LHCN-M2 (cell line): Measurements from ENCODE around the genes INTS3, DENND4B, JTB, RPS27 and ATP8B2.

DNA sequence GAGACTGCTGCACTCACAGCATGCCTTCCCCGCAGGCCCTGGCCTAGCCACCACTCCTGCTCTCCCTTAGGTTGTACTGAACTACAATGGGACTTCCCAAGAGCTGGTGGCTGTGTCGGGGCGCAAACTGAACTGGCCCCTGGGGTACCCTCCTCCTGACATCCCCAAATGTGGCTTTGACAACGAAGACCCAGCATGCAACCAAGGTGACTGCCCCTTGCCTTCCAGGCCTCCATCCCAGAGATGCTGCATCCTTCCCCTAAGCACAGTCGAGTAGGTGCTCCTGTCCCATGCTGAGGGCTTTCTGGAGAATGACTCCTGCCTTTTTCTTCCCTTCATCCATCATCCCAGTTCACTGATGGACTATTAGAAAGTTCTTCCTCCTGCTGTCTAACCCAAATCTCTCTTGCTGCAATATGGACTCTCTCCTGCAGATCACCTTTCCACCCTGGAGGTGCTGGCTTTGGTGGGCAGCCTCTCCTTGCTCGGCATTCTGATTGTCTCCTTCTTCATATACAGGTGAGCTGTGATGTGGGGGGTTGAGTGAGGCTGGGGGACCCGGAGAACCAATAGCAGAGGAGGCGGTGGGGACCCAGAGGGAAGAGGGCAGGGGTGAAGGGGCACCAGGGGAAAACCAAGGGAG, 4.9 kb downstream of the NPR1 start:
- RAMPAGE, long total RNA: no peak

GRCh38 chr1:153687607-153688003, 9.1 kb downstream of the NPR1 start:
- RAMPAGE, long total RNA: no peak

DNA sequence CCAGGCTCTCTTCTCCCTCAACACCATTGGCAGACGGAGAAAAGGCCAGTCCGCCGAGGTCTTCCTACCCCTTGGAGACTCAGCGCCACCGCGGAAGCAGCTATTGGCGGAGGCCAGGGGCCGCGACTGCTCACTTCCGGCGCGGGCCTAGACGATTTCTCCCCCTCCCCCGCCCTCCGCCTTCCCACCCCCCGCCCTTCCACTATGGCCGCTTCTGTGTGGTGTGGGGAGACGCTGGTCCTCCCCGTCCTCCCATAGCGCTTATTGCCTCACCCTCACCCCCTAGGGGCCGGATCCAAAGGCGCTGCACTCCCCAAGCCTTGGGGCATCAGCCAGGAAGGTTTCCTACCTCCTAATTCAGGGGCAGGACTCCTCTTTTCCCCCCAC, at the start of gene INTS3:
Gene INTS3, plus strand, starts transcription at position 179 of the 387 bp plus-strand sequence.
- RAMPAGE, long total RNA: no peak

DNA sequence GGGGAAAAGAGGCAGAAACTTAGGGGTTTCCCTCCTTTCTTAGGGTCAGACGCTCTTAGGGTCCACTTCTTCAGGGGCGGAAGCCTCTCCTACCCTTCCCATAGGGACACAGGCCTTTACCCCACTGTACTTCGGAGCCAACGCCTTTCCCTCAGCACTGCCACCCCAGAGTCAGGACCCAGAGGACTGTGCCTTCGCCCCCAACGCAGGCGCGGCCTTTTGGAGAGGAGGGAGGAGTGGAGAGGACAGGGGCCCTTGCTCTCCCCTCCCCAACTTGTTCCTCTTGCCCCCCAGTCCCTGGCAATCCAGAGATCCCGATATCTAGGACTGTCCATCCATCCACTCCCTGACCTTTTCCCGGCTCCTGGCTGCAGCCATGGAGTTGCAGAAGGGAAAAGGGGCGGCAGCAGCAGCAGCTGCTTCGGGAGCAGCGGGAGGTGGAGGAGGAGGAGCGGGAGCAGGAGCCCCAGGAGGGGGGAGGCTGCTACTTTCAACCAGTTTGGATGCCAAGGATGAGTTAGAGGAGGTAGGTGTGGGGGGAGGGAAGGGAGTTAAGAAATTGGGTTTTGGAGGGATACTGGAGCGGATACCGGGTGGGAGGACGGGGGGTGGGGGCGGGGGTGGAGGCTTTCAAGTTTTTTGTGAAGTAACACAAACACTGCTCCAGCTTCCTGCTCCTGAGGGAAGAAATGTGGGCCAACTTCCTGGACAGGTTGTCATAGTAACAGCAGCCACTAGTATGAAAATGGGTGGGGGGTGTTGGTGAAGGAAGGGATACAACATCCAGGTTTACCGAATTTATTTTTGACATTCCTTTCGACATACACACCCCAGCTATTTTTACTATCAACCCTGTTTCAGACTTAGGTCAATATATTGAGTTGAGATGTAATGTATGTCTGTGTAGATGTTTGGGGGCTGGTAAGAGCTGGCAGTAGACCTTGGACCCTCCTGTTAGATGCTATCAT, 693 bp downstream of the INTS3 start:
- RAMPAGE, long total RNA: no peak

DNA sequence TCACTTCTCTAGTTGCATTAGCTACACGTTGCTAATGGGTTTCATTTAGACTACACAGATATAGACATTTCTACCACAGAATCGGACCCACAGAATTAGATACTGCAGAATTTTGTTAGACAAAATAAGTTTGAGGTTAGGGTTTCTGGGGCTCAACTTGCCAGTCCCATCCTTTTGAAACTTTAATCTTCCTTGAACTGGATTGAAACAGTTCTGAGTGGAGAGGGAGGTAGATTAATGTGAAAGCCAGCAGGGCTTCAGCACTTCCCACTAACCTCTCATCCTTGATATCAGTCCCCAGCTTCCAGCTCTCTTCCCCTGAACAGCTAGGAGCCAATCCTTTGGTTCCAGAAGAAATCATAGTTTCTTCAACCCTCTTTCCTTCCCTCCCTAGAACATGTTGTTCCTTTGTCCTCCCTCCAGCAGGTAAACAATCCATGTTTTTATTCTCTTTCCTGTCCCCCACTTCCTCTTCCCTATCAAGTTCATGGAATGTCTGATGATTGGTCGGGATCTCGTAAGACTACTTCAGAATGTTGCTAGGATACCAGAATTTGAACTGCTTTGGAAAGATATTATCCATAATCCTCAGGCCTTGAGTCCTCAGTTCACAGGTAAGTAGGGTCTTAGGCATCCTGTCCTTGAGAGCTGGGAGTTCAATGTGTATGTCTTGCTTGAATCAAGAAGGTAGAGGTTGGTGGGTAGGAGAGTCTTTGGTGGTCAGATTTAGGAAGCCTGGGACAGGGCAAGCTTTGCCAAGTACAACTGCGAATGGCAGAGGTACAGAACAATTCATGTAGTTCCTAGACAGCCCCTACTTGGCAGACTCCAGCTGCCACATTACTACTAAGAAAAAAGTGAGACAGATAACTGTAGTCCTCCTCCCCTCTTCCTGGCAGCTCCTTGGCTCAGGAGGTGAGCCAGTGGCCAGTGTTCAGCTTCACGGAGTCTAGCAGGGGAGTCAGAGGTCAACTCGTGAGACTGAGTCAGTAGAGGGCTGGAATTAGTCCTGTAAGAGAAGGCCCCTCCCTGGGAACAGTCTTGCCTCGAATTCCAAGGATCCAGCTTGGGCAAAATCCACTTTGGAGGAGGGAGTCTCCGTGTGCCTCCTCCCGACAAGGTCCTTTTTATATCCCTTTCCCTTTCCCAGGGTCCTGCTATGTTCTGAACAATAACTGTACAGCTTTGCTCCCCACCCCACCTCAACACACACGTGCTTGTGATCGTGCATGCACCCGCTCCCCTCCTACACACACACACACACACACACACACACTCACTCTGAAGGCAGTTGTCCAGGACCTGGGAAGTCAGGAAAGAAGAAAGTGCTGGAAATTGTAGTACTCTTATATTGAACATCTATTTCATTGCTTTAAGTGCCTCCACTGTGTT, 22.9 kb upstream of the SLC27A3 start:
- RAMPAGE, long total RNA: no peak

DNA sequence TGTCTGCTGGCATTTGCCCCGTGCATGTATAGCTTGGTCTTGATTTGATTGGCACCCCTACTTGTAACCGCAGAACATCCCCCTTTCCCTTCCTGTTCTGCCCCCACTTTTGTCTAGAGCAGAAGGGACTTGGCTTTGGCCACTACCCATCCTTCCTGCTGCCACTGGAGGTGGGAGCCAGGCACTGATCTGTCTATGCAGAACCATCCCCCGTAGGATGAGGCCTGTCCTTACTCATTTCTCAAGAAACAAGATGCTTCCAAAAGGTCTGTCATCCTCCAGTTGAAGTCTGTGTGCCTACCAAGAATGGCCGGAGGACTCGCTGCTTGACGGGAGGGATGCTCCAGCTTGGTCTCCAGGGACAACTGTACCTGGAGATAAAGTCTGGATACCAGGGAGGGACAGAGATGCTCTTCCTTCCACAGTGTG, 1.1 kb upstream of the SLC27A3 start:
- RAMPAGE, long total RNA: no peak

DNA sequence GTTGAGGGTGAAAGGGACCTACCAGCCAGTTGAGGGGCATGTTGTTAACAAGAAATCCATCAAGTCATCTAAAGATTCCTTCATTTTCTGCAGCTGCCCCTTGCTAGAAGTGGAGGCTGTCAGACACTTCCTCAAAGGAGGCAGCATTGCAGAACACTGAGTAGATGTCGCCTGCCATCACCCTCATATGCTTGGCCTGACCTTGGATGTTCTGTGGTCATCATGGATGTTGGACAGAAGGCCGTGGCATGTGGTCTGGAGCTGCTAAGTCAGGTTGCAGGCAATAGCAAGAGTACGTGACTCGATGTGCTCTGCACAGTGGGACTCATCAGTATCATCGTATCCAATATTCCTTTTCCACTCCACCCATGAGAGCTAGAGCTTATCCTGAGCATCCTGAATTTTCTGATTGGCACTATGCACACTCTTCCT, 70.6 kb downstream of the GATAD2B start:
- RAMPAGE, long total RNA: no peak

DNA sequence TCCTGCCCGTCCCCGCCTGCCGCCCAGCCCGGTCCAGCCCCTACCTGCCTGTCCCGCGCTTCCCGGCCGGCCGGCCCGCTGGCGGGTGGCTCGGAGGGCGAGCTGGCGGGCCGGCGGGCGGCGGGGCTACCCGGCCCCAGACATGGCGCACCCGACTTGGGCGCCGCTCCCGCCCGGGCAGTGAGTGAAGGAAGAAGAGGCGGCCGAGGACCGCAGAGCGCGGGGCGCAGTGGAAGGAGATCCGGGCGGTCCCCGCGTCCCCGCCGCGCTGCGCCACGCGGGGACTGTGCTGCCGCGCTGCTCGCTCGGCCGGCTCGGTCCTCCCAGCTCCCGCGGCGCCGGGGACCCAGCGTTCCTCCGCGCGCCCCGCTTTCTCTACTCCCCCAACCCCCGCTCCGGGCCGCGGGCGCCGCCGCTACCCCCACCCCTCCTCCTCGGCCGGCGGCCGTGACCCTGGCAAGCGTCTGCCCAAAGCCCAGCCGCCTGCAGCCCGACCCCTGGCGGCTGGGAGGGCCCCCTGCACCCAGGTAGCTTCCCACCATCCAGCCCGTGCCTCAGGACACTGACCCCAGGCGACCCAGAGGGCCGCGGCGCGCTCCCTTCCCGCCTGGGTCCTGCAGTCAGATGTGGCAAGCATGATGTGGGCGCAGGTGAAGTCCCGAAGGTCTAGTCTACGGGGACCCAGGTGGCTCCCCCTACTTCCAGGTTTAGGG, at the start of gene DENND4B:
Gene DENND4B, minus strand, starts transcription at position 466 of the 713 bp plus-strand sequence.
- RAMPAGE, long total RNA: no peak

GRCh38 chr1:153966835-153967117, 926 bp upstream of the CREB3L4 start:
- RAMPAGE, long total RNA: no peak

GRCh38 chr1:153977545-153978229, at the start of gene JTB:
Gene JTB, minus strand, starts transcription at chr1:153977674.
- RAMPAGE, long total RNA: start-site peak on the minus strand at chr1:153977603-153977631, 63 reads

GRCh38 chr1:153990416-153991407, at the start of gene RPS27:
Gene RPS27, plus strand, starts transcription at chr1:153990762.
- RAMPAGE, long total RNA: start-site peak on the plus strand at chr1:153990761-153990791, 628 reads

GRCh38 chr1:154190404-154191112, 1.3 kb downstream of the TPM3 start:
- RAMPAGE, long total RNA: no peak

GRCh38 chr1:154219060-154219469, 1.3 kb downstream of the C1orf43 start:
- RAMPAGE, long total RNA: no peak

DNA sequence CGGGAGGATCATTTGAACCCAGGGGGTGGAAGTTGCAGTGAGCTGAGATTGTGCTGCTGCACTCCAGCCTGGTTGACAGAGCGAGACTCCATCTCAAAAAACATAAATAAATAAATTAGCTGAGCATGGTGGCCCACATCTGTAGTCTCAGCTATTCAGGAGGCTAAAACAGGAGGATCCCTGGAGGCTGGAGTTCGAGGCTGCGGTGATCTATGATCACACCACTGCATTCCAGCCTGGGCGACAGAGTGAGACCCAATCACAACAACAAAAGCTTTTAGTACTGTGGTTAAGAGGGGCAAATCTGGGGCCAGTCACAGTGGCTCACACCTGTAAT, 5.5 kb downstream of the HAX1 start:
- RAMPAGE, long total RNA: no peak

DNA sequence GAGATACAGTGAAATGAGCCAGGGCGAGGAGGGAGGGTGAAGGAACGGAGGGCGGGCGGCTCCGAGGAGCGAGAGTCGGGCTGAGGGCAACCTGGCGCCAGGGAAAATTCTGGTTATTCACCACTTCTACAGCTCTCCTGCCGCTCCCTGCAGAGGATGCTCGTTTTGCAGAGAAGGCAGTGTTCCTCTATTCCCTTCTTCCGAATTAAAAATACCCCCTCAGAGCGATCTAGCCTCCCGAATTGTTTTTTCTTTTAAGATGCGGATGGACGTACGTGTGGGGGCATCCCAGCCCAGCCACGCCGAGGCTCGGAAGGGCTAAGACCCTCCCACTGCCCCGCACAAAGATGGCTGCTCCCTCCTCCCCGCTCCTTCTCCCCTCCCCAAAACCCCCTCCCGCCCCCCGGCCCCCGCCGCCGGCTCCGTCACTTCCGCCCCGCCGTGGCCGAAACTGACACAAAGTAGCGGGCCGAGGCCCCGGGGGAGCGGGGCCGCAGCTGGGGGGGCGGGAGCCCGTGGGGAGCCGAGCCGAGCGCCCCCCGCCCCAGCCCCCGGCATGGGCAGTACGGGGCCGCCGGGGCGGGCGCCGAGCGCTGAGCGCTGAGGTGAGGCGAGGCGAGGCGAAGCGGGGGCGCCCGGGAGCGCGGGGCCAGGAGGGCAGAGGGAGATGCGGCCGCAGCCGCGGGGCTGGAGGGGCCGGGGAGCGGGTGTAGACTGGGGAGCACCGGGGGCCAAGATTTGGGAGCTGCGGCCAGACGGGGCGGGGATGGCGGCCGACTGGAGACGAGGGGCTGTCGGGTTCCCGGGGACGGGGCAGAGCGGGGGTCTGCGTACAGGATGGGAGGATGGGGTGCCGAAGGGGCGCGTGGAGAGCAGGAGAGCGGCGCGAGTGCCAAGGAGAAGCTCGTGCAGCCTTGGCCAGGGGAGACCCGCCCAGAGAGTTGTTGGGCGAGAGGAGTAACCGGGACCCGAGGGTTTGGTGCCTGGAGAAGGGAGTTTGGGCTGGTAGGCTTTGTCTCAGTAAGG, at the start of gene ATP8B2:
Gene ATP8B2, plus strand, starts transcription at position 428 of the 1,026 bp plus-strand sequence.
- RAMPAGE, long total RNA: no peak

DNA sequence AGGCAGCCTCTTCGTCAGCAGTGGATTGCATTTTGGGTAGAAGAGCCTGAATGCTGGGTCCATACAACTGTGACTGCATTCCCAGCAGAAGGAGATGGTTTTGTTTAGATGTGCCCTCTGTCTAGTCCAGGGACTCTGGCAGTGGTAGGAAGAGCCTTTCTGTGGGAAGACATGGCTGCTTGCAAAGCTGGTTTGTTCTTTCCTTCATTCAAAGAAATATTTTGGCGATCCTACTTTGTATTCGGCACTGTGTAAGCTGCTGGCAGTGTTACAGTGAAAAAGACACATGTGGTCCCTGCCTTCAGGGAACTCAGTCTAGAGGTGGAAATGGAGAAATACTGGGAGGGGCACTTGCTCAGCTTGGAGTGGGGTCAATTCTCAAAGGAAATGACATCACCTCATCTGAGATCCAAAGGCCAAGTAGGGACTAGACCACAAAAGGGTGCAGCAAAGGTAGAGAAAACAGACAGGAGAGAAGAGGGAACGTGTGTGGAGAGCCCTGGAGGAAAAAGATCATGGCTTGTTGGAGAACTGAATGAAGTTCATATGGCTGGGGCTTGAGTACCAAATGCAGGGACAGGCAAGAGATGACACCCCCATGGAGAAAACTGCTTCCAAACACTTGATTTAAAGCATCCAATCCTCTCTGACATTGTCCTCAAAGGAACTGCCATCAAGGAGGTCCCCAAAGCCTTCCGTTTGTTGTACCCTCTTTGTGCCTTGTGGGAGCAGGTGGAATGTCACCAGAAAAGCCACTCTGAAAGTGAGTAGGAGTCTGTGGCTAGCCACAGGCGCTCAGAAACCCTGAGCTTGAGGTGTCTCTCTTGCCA, 48.4 kb upstream of the TDRD10 start:
- RAMPAGE, long total RNA: no peak

DNA sequence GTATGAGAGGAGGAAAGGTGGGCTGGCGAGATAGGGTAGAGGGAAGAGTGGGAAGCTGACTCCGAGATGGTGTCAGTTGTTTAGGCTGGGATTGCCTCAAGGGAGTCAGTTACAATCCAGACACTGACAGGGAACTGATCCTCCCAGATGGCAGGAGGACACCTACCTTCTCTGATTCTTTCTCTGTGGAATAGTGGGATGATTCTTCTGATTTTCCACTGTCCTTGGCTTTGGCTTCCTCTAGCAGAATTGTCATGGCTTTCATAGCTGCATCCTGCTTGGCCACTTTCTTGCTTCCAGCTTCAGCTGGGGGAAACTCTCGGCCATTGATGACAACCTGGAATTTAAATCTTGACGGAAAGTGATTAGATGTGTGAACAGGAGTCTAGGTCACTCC, 9.8 kb downstream of the ADAR start:
- RAMPAGE, long total RNA: no peak

DNA sequence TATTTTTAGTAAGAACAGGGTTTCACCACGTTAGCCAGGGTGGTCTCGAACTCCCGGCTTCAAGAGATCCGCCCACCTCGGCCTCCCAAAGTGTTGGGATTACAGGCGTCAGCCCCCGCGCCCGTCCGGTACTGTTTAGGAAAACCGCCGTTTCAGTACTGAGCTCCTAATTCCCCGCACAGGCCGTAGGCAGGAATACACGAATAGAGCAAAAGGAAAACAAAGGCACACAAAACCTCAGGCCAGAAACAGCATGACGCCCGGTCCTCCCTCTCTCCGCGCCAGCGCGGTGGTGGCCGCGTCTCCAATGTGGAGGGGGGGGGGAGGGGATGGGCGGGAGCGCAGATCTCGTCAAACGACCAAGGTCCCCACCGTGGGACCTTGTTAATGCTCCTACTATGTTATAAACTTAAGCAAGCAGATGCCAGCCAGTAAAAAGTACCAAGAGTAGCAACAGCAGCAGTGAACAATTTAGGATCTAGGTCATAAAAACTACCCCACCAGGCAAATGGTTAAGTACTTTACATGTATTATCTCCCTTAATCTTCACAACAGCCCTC, 609 bp upstream of the ADAR start:
- RAMPAGE, long total RNA: no peak

- RAMPAGE, long total RNA: no peak
Observed at GRCh38 chr1:154791908-154792315, 78.2 kb downstream of the KCNN3 start.

DNA sequence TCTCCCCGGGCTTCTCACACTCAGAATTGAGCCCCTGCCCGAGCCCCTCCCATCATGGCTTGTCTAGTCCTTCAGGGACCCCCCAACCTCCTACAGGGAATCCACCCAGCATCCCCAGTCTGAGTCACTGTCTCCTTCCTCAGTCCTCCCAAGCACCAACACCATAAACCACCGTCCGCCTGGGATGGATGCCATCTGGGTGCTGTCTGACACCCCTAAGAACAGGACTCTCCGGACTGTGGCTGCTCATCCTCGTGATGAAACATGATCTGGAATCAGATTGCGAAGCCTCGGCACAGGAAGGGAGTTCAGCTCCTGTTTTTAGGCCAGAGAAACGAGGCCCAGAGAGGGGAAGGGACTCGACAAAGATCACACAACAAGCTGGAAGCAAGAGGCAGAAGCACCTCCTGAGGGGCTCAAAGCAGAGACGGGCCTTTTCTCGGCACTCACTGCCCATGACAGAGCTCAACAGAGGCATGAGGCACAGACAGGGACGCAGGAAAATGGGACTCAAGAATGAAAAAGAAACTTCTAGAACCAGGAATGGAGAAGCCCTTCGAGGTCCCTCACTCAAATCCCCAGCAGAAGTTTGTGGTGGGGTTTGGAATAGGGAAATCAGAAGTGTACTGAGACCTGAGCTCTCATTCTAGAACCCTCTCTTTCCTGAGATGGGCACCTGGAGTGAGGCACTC, 8.4 kb downstream of the KCNN3 start:
- RAMPAGE, long total RNA: no peak